ENCODE measurements around a stretch of chr1.

DNA sequence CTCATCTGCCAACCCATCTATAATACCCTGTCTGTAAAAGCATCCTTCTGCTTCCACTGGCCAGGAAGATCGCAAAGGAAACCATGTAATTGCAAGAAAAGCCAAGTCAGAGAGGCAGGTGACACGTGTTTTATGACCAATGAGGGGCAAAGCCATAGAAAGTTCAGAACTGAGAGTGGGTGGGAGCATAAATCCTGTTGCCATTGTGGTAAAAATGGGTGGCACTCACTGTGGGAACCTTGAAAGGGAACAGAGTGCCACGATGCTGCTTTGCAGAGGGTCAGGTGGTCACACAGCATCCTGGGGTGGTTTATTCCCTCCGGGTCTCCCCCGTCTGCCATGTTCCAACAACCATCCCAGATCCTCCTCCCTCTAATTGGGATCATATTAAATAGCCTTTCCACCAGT, 78.2 kb downstream of the KCNN3 start:
- PRO-cap: no peak
- RAMPAGE, long total RNA, 2 experiments: no peak in any of the 2 experiments

DNA sequence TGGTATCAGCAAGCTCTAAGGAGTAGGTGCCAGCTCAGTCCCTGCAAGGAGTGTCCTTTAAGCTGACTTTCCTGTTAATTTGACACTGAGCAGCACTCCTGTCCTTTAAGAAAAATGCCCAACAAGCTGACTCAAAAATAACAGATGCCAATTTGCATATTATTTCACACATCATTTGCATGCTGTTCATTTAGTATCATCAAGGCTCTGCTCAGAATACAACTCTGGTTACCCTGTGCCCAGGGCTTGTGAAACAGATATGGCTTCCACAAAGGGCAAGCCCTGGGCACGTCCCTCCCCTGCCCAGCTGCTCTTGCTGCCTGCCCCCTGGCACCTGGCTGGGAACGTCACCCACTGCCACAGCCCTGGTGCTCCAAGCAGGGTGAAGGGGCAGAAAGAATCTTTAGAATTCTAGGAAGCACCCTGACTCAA, 10.3 kb downstream of the KCNN3 start:
- PRO-cap: no peak
- RAMPAGE, long total RNA, 2 experiments: no peak in any of the 2 experiments

DNA sequence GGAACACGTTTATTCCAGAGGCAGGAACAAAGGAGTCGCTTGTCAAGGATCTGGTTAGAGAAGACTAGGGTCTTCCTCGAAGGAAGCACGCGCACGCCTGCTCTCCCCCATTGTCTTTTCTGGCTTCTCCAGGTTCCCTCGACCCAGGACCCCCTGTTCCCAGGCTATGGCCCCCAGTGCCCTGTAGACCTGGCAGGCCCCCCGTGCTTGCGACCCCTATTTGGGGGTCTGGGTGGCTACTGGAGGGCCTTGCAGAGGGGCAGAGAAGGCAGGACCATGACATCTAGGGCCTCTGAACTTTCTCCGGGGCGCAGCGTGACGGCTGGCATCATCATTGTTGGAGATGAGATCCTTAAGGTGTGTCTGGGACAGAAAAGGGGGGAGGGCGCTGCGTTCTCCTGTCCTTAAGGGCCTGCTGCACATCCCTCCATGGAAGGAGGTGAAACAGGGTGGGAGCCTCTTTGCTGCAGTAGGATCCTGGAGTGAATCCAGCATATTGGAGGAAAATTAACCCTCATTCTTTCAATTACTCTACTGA, 635 bp downstream of the FLAD1 start:
- PRO-cap: no peak
- RAMPAGE, long total RNA, 2 experiments: no peak in any of the 2 experiments

DNA sequence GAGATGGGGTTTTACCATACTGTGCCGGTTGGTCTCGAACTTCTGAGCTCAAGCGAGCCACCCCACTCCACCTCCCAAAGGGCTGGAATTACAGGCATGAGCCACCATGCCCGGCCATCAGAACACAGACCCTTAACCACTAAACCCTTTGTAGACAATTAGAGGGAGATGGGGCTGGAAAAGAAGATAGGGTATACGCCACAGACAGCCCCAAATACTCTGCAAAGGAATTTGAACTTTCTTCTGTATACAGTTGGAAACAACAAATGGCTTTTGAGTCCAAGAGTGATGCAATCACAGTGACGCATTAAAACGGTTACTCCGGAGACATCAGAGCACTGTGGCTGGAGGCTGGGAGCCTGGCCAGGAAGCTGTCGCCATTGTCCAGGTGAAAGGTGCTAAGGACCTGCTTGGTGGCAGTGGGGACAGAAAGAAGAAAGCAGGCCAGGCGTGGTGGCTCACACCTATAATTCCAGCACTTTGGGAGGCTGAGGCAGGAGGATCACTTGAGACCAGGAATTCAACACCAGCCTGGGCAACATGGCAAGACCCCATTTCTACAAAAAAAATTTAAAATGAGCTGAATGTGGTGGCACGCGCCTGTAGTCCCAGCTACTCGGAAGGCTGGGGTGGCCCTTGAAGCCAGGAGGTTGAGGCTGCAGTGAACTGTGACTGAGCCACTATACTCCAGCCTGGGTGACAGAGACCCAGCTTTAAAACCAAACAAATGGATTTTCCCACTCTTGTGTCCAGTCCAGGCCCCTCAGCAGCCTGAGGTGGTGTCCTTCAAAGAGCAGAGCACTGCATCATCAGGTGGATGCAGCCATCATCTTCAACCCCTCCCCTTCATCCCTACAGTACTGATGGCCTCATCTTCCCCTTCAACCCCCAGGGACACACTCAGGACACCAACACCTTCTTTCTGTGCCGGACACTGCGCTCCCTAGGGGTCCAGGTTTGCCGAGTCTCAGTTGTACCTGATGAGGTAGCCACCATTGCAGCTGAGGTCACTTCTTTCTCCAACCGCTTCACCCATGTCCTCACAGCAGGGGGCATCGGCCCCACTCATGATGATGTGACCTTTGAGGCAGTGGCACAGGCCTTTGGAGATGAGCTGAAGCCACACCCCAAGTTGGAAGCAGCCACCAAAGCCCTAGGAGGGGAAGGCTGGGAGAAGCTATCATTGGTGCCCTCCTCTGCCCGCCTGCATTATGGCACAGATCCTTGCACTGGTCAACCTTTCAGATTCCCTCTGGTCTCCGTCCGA, 4.5 kb downstream of the FLAD1 start:
- PRO-cap: no peak
- RAMPAGE, long total RNA, 2 experiments: no peak in any of the 2 experiments

GRCh38 chr1:155064778-155065611, 1.5 kb downstream of the EFNA4 start:
- PRO-cap: no peak
- RAMPAGE, long total RNA, 2 experiments: no peak in any of the 2 experiments

GRCh38 chr1:155082358-155082939, 3.8 kb downstream of the EFNA3 start:
- PRO-cap: no peak
- RAMPAGE, long total RNA, 2 experiments: no peak in any of the 2 experiments

DNA sequence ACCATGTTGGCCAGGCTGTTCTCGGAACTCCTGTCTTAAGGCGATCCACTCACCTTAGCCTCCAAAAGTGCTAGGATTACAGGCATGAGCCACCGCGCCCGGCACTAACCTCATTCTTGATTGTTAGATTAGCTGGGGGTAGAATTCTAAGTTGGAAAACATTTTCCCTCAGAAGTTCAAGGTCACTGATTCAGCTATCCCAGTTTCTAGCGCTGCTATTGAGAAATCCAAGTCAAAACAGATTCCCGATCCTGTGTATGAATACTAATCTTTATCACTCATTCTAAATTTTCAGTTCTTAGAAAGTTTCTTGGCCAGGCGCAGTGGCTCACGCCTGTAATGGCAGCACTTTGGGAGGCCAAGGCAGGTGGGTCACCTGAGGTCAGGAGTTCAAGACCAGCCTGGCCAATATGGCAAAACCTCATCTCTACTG, 24.3 kb upstream of the EFNA1 start:
- PRO-cap: no peak
- RAMPAGE, long total RNA, 2 experiments: no peak in any of the 2 experiments

DNA sequence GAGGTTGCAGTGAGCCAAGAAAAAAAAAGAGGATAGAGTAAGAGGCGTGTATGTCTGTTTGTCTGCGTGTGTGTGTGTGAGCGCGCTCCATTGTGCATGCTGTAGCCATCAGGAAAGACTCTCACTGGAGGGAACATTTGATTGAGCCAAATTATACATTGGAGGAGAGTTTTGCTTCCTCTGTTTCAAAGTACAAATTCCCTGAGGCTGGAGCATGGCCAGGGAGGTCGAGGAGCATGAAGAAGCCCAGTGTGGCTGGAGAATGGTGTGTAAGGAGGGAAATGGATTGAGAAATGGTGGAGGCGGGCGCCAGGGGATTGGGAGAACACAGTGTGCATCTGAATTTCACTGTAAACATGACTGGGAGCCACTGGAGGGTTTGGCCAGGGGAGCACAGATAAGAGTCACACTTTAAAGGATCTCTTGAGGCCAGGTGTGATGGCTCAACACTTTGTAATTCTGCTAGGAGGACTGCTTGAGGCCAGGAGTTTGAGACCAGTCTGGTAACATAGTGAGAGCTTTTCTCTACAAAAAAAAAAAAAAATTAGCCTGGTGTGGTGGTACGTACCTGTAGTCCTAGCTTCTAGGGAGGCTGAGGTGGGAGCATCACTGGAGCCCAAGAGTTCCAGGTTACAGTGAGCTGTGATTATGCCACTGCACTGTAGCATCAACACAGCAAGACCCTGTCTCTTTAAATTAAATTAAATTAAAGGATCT, 21.9 kb upstream of the EFNA1 start:
- PRO-cap: no peak
- RAMPAGE, long total RNA, 2 experiments: no peak in any of the 2 experiments

- PRO-cap: unidirectional peak, minus-strand start at chr1:155131420
- RAMPAGE, long total RNA, 2 experiments: start-site peak on the plus strand in 1 of 2 experiments, at chr1:155131250-155131589 at its widest, 6 reads per replicate
Measured at GRCh38 chr1:155130936-155131743, 3.5 kb downstream of the EFNA1 start.

DNA sequence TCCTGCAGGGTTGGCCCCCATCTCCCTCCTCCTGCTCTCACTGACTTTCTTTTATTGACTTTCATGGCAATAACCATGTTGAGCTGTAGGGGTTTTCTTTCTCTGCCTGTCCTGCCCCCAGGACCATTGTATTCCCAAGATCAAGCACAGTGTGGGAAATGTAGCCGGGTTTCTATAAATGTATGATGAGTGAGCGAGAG, 5.9 kb upstream of the DPM3 start:
- PRO-cap: no peak
- RAMPAGE, long total RNA, 2 experiments: no peak in any of the 2 experiments

DNA sequence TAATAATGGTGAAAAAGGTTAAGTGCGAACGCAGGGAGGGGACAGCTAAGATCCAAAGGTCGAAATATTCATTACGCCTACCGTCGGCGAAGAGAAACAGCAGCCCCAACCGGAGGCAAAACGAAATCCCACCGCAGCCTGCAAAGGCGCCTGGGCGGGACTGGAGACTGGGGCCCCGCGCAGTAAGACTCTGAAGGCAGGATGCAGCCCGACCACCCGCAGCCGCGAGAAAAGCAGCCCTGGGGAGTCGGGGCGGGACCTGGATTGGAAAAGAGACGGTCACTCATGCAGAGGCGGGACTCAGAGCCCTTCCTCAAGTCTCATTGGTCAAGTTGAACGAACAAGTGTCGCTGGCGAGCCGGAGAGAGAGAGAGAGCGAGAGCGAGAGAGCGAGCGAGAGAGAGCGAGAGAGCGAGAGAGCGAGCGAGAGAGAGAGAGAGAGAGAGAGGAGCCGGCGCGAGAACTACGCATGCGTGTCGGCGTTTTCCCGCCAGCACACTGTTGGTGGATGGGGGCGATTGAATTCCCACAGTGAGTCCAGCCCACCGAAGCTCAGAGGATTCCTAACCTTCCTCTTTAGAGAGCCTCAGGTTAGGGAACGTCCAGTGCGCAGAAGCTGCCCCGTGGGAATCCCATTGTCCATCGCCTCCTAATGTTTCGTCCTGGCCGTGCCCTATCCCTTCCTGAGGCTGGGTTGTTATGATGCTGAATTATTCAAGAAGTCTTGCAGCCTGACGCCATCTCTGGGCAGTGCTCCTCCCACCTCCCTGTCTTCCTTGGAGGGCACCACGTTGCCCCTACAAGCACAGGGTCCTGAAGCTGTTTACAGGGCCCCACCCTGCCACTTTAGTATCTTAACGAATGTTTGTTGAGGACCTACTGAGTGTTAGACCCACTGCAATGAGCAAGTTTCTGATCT, 3.6 kb upstream of the GBA1 start:
- PRO-cap: bidirectional peak, plus-strand start at position 470 of the sequence, minus-strand start at position 203 of the sequence
- RAMPAGE, long total RNA, 2 experiments: no peak in any of the 2 experiments

GRCh38 chr1:155300854-155301261, 380 bp downstream of the PKLR start:
- PRO-cap: no peak
- RAMPAGE, long total RNA, 2 experiments: no peak in any of the 2 experiments

DNA sequence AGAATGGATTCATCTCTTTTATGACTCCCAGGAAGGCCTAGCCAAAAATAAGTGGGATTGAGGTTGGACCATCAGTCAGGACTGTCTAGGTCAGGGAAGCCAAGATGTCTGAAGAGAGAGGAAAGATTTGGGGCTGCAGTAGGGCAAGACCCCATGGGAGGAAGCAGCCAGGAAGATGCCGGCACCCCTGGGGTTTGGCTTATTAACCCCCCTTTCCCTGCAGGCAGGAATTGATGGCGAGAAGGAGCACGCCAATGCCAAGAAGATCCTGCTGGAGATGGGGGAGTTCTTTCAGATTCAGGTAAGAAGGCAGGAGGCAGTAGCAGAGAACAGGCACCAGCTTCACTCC, 1.3 kb upstream of the RUSC1 start:
- PRO-cap: no peak
- RAMPAGE, long total RNA, 2 experiments: no peak in any of the 2 experiments

- PRO-cap: no peak
- RAMPAGE, long total RNA, 2 experiments: no peak in any of the 2 experiments
Measured at GRCh38 chr1:155637079-155637477, 27.1 kb downstream of the MSTO1 start.

DNA sequence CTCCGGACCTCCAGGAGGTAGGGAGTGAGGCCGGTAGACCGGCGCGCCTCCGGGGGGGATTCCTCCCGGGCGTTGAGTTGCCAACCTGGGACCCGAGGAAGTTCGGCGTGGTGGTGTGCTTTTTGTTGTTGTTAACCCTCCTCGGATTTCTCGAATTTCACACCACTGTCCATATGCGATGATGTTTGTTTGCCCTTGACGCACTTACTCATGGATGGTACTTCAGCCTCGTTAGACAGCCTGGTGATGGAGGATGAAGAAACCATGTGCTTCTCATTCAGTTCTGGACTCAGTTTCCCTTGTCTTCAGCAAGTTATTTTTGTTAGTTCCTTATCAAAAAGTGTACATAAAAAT, 313 bp downstream of the DAP3 start:
- PRO-cap: no peak
- RAMPAGE, long total RNA, 2 experiments: no peak in any of the 2 experiments

DNA sequence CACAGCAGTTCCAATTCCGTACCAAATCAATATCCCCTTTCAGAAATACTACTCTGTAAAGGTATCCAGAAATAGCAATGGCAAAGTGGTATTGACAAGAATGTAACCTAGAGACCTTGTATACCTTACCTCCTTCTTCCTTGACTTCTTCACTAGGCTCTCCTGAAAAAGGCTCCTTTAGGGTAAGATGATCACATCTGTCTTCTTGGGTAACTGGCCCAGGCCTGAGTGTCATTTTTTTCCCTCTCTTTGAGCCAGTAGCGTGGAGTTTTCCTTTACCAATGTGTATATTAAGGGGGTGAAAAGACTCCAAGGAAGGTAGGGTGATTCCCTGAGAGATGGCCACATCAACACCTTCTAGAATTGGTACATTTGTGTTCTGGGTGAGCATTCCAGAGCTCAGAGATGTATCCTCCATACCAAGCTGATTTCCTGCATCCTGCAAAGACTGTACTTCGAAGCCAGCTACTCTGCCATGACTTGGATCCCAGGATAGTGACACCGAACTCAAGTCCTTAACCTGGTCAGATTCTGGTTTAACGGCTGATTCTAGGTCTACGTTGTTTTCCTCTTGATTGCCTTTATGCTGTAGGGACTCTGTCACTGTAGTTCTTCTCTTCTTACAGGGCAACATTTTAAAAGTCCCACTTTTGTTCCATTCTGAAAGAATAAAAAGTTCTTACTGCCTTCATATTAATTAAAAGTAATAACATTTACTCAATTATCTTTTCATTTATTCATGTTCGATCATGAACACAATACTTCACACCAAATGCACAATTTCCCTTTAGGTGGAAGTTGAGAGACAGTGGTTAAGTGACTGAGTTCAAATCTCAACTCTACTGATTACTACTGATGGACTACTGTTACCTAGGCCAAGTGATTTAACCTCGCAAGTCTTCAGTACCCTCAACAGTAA, 3.6 kb downstream of the GON4L start:
- PRO-cap: no peak
- RAMPAGE, long total RNA, 2 experiments: no peak in any of the 2 experiments

- PRO-cap: no peak
- RAMPAGE, long total RNA, 2 experiments: no peak in any of the 2 experiments
Measured at GRCh38 chr1:155880901-155881682, 21.7 kb downstream of the SYT11 start.

DNA sequence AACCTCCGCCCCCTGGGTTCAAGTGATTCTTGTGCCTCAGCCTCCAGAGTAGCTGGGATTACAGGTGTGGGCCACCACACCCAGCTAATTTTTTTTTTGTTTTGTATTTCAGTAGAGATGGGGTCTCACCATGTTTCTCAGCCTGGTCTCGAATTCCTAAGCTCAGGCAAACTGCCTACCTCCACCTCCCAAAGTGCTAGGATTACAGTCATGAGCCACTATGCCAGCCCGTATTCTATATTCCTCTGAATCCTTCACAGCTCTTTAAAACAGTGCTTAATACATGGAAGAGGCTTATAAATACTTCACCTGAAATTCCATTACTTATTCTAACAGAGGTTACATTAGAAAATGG, 15.8 kb downstream of the RIT1 start:
- PRO-cap: no peak
- RAMPAGE, long total RNA, 2 experiments: no peak in any of the 2 experiments

- PRO-cap: no peak
- RAMPAGE, long total RNA, 2 experiments: no peak in any of the 2 experiments
Measured at GRCh38 chr1:155932111-155932669, 2.0 kb downstream of the KHDC4 start.

DNA sequence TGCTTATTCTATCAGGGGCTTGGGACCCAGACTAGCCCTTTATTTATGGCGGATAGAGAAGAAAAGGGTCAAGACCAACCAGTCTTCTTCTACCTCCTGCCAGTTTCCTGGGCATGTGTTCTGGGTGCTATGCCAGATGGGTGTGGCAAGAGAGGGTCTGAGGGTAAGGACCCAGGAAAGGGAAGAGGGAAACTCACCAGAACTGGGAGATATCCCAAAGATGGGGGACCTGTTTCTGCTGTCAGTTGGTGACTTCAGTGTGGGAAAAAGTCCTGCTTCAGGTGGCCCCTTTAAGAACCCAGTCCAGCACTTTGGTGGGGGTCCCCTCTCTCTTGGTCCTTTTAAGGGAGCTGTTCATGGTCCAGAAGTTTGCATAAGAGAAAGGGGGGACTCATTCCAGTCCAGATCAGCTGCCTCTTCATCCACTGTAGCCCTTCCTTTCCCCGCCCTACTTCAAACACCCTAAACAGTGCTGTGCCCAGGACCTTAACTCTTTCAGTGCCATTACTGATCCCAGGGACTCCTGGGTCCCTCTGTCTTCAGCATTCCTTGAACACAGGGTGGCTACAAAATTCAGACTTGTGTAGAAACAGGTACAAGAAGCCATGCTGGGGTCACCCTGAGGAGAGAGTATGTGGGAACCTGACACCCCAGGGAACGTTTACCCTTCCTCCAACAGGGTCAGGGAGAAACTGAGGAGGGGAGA, 18.4 kb downstream of the SSR2 start:
- PRO-cap: no peak
- RAMPAGE, long total RNA, 2 experiments: no peak in any of the 2 experiments

Measured in body of pancreas (tissue), 2 donors.